Peyer's patch (tissue), 4 donors: ENCODE data around the gene DENND10.

DNA sequence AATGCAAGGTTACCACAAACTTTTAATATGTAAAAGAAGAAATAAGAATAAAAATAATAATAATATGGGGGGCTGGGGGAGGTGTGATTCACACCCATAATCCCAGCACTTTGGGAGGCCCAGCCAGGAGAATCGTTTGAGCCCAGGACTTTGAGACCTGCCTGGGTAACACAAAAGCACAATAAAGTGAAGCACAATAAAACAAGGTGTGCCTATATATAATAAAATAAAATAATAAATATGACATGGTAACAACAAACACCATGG is 25.2 kb downstream of the EIF3A start:
- PRO-cap: no peak
- RAMPAGE, long total RNA, 4 experiments: no peak in any of the 4 experiments

- PRO-cap: no peak
- RAMPAGE, long total RNA, 4 experiments: no peak in any of the 4 experiments
Measured at GRCh38 chr10:119066534-119066941, 14.1 kb downstream of the EIF3A start.

- PRO-cap: bidirectional peak, plus-strand start at chr10:119104145, minus-strand start at chr10:119103841
- RAMPAGE, long total RNA, 4 experiments: start-site peak on the plus strand in 2 of 4 experiments, at chr10:119104086-119104132 at its widest, 61 to 124 reads per replicate
Measured at GRCh38 chr10:119103780-119104743, at the start of gene DENND10. Gene DENND10, plus strand, starts transcription at chr10:119104113.

GRCh38 chr10:119135258-119135640 is 30.3 kb downstream of the SFXN4 start:
- PRO-cap: no peak
- RAMPAGE, long total RNA, 4 experiments: no peak in any of the 4 experiments

DNA sequence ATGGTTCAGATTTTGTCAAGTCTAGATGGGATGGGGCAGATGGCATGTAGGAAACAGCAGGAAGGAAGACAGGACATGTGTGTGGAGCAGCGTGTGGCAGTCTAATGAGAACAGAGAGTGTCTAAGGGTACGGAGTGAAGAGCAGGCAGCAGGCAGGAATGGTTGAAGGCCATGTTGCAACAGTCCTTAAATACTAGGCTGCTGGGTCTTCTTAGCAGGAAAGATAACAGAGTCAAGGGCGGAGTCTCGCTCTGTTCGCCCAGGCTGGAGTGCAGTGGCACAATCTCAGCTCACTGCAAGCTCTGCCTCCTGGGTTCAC is 3.5 kb downstream of the PRDX3 start:
- PRO-cap: no peak
- RAMPAGE, long total RNA, 4 experiments: no peak in any of the 4 experiments

- PRO-cap: unidirectional peak, minus-strand start at chr10:119251028
- RAMPAGE, long total RNA, 4 experiments: no peak in any of the 4 experiments
Measured at GRCh38 chr10:119250630-119251626, 43.6 kb downstream of the GRK5 start.

GRCh38 chr10:119313302-119314270 is 106.2 kb downstream of the GRK5 start:
- PRO-cap: no peak
- RAMPAGE, long total RNA, 4 experiments: no peak in any of the 4 experiments

- PRO-cap: no peak
- RAMPAGE, long total RNA, 4 experiments: no peak in any of the 4 experiments
Measured at GRCh38 chr10:119375355-119376010, 167.0 kb downstream of the RGS10 start.

DNA sequence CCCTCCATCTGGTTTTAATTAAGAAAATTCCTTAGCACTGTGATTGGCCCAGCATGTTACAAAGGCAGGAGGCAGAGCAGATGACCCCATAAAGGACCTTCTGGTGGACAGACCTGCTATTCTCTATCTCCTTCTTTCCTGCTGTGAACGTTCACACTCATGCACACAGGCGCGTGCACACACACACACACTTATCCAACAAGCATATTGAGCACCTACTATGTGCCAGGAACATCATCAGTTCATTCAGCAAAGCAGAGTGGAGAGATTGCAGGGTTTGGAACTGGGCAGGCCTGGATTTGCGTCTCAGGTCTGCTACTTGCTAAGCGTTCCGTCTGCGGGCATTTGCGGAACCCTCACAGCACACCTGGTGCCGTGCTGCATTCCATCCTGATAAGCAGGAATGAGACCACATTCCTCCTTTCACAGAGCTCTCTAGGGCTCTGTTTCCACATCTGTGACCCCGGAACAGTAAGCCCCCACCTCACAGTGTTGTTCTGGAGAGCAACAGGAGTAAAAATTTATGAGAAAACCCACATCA is 129.2 kb downstream of the RGS10 start:
- PRO-cap: no peak
- RAMPAGE, long total RNA, 4 experiments: no peak in any of the 4 experiments

- PRO-cap: no peak
- RAMPAGE, long total RNA, 4 experiments: start-site peak on the plus strand in 1 of 4 experiments, at chr10:119442033-119442730 at its widest, 6 reads per replicate
Measured at GRCh38 chr10:119441837-119442870, 100.4 kb downstream of the RGS10 start.

- PRO-cap: no peak
- RAMPAGE, long total RNA, 4 experiments: no peak in any of the 4 experiments
Measured at GRCh38 chr10:119505956-119506539, 36.5 kb downstream of the RGS10 start.

- PRO-cap: no peak
- RAMPAGE, long total RNA, 4 experiments: no peak in any of the 4 experiments
Measured at GRCh38 chr10:119651941-119652463, 822 bp downstream of the BAG3 start.

- PRO-cap: no peak
- RAMPAGE, long total RNA, 4 experiments: no peak in any of the 4 experiments
Measured at GRCh38 chr10:119686277-119687175, 35.3 kb downstream of the BAG3 start.

DNA sequence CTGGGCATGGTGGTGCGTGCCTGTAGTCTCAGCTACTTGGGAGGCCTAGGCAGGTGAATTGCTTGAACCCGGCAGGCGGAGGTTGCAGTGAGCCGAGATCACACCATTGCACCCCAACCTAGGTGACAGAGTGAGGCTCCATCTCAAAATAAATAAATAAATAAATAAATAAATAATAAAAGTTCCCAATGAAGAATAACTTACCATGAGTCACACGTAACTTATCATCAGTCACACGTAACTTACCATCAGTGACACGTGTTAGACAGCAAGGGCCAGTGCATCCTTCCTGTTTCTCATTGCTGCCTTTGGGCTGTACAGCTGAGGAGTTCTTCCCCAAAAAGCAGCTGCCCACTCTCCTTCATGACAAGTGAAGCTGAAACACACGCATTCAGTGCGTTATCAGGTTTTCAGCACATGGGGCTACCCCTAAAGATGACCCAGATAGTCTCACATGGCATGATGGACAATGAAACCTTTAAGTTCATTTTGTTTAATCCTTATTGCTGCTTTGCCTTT is 58.3 kb downstream of the MCMBP start:
- PRO-cap: no peak
- RAMPAGE, long total RNA, 4 experiments: no peak in any of the 4 experiments

DNA sequence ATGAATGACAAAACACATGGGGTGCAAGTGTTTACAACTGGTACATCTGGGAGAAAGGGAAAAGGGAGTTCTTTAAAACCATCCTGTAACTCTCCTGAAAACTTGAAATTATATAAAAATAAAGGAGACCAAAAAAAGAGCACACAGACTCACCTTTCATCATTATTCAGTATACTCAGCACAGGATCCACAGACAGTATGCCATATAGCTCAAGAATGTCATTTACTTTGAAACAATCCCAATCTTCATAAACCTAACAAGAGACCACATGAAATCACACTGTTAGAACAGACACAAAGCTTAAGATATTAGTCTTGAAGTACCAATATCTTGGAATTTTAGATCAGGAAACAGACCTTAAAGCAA is 25.2 kb downstream of the MCMBP start:
- PRO-cap: no peak
- RAMPAGE, long total RNA, 4 experiments: no peak in any of the 4 experiments

GRCh38 chr10:121034309-121034730 is 183.2 kb downstream of the WDR11 start:
- PRO-cap: no peak
- RAMPAGE, long total RNA, 4 experiments: no peak in any of the 4 experiments

- PRO-cap: no peak
- RAMPAGE, long total RNA, 4 experiments: no peak in any of the 4 experiments
Measured at GRCh38 chr10:121080278-121080786, 229.2 kb downstream of the WDR11 start.

DNA sequence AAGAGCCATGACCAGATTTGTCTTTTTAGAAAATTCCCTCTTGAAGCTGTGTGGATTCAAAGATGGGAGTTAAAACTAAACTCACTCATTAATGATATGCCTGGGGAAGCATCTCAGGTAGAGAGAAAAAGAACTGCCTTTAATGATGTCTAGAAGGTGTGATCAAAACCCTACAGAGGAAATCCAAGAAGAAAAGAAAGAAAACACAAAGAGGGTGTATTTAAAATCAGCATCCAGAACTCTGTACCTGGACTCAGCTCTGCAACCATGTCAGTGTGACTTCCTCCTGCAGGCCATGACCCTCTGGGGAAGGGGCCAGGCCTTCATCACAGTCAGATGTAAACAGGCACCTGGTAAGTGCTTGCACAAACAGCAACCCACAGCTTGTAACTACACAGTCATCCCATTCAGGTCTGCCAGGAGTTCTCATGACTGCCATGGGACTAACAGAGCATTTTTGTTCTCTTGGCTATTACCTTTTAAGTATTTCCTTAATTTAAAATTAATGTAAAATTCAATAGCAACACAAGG is 307.6 kb downstream of the WDR11 start:
- PRO-cap: no peak
- RAMPAGE, long total RNA, 4 experiments: no peak in any of the 4 experiments

DNA sequence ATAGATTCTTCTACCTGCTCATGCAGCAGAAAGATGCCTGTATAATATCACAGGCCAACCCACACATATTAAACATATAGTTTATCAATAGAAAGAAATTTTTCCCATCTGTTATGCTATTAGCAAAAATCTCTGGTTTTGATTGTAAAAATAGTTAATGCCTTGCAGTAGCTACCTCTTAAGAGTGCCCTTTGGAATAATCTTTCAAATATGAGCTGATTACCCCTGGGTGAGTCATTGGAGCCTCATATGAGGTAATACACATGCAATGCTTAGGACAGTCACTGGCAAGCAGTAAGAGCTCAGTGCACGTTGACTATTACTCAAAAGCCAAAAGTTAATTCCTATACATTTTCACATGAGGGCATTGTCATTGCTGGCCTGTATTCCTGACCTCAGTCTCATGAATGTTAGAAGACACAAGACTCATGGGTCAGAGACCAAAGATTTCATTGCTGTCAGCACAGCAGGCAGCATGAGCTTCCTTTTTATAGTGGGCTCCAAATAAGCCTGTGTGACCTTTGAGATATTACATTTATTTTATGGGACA is 180.0 kb downstream of the FGFR2 start:
- PRO-cap: no peak
- RAMPAGE, long total RNA, 4 experiments: no peak in any of the 4 experiments

- PRO-cap: no peak
- RAMPAGE, long total RNA, 4 experiments: no peak in any of the 4 experiments
Measured at GRCh38 chr10:121553669-121554229, 44.5 kb downstream of the FGFR2 start.